A673 (cell line): ENCODE data around the genes MAP2, ACADL and IKZF2.

DNA sequence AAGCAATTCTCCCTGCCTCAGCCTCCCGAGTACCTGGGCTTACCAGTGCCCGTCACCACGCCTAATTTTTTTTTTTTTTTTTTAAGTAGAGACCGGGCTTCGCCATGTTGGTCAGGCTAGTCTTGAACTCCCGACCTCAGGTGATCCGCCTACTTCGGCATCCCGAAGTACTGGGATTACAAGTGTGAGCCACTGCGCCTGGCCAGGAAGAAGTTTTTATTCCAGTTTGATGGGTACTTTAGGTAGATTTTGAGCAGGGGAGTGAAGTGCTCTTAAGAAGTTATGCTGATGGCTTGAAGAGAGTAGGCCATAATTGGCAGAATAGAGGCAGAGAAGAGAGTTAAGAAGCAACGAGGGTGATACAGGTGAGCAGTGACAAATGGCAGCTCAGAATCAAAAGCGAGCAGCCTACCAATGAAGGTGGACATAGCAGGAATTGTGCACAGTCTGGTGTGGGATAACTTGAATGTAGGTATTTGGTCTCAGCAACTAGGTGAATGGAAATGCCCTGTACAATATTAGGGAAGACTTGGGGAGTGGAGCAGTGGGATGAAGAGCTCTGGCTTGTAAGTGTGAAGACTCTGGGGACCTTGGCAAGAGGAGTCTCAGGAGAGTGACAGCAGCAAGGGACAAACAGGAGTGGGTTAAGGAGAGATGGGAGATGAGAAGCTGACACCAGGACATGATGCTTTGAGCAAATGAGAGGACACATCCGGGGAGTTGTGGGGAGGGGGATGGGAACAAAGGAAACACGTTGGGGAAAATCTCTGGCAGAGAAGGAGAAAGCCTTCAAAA, 25.0 kb downstream of the FZD5 start:
- PRO-cap, result no peak

DNA sequence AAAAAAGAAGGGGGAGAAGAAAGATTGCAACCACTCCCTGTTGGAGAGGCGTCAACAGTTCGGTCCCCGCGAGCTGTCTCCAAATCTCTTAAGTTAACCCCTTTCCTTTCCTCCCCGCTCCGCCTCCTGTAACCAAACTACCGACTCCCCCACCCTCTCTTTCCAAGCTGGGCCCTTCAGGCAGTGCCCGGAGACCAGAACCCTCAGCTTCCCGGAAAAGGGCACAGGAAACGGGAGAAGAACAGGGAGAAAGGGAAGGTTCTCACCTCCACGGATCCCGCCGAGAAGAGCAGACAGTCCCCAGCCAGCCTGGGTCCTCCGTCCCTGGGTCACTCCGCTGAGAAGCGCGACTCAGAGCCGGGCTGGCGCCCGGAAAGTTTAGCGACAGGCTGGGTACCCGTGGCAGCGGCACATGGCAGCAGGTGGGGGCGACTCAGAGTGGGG, 685 bp downstream of the FZD5 start:
- PRO-cap, result no peak

DNA sequence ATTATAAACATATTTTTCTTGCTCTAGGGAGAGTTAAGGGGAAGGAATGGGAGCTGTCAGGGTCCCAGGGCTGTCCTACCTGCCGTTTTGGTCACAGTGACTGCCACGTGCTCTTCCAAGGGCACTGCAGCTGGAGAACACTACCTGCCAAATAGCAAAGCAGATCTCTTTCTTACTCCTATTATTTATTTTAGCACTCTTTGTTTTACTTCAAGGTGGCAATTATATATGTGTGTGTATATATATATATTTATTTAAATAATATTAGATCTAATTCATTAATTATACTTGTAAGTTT, 57.1 kb upstream of the FZD5 start:
- PRO-cap, result no peak

DNA sequence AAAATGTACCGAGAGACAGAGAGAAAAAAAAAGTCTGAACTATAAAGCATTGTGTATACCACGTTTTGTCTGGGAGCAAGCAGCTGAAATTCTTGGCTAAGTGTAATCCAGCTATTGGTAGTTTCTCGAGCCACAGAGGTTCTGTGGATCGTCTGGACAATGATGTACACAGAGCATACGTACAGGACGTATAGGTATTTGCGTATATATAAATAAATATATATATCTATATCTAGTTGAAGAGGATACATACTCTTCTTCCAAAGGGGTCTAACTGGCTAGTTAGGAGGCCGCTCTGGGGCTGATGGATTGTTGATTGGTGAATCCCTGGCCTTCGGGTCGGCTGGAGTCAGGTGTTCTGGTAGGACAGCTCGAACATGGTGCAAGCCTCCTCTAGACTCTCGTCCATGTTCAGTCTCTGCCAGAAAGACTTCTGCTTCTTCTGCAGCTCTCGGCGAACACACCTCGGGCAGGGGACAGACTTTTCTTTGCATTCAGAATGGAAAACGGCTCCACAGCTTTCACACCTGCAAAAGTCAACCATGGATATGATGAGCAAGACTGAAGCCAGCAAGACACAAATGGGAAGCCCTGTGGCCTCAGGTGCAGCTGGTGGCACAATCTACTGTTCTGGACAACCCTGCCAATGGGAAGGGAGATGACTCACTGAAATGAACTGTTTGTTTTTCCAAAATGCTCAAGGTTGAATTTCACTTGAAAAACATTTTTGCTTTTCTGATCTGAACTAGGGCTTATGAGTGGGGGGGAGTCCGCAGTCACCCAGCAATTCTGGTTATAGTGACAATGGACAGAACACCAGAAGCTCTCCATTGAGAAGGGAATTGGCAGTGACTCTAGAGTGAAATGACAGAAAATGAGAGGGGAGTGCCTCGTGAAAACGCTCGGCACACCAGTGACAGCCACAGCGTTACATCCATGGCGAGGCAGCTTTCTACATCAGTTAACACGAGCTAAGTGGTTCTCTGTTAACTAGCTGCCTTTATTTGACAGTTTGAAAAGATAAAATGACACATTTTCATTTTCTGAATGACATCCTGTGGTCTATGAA, 58.6 kb upstream of the FZD5 start:
- PRO-cap, result no peak

DNA sequence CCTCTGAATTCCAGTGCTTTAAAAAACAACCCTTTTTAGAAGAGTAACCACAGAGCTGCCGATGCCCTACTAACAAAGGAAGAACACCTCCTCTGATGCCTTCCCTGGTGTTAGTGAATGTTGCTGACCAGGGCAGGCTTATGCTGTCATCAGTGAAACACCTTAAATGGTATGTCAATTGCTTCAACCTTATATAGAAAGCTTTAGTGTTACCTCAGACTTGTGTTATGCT, 79.7 kb upstream of the FZD5 start:
- PRO-cap, result no peak

DNA sequence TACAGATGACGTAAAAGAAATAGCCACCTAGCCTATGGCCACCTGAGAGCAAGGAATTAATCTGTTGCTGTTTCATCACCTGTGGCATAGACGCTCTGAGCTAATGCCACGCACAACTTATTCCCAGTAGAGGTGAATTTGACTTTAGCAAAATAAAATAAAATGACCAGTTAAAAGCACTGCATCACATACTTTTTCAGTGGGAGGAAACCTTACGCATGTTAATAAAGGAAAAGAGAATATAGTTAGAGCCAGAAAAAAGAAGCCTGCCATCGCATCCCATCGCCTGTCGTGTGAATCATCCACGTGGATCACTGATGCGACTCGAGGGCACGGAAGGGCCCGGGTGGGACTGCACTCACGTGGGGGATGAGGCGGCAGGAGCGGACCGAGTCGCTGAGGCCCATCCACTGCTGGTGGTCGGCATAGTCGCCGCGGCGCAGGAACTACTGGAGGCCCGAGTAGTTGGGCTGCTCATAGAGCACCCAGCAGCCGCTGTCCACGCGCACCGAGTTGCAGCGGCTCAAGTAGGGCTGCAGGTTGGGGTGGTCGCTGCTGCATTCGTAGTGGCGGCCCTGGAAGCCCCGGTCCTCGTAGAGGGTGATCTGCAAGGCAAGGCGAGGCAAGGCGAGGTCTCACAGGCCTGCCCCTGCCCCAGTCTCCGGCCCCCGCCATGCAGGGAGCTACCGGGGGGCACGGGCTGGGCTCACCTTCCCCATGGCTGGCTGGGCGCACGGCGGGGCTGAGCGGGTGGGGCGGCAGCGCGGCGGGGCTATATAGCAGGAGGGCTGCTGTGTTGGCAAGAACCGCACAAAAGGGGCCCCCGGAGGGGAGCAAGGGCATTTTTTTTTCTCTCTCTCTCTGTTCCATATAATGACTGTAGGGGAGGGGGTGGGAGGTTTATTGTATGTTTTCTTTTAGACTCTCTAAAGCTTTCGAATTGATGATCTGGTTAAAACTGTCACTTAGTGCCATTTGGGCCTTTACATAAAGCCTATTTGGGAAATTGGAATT, 12.1 kb downstream of the CRYGD start:
- PRO-cap, result no peak

- PRO-cap, result no peak
These were observed 6.0 kb downstream of the C2orf80 start for GRCh38 chr2:208183815-208184338.

- PRO-cap, result no peak
These were observed 54.9 kb upstream of the MAP2 start for GRCh38 chr2:209368937-209369308.

GRCh38 chr2:209423534-209424608, at the start of gene MAP2:
Gene MAP2, plus strand, starts transcription at chr2:209424047.
- PRO-cap, result bidirectional peak, plus-strand start at chr2:209424047, minus-strand start at chr2:209423929

- PRO-cap, result no peak
These were observed 108.6 kb upstream of the UNC80 start for GRCh38 chr2:209662918-209663528.

DNA sequence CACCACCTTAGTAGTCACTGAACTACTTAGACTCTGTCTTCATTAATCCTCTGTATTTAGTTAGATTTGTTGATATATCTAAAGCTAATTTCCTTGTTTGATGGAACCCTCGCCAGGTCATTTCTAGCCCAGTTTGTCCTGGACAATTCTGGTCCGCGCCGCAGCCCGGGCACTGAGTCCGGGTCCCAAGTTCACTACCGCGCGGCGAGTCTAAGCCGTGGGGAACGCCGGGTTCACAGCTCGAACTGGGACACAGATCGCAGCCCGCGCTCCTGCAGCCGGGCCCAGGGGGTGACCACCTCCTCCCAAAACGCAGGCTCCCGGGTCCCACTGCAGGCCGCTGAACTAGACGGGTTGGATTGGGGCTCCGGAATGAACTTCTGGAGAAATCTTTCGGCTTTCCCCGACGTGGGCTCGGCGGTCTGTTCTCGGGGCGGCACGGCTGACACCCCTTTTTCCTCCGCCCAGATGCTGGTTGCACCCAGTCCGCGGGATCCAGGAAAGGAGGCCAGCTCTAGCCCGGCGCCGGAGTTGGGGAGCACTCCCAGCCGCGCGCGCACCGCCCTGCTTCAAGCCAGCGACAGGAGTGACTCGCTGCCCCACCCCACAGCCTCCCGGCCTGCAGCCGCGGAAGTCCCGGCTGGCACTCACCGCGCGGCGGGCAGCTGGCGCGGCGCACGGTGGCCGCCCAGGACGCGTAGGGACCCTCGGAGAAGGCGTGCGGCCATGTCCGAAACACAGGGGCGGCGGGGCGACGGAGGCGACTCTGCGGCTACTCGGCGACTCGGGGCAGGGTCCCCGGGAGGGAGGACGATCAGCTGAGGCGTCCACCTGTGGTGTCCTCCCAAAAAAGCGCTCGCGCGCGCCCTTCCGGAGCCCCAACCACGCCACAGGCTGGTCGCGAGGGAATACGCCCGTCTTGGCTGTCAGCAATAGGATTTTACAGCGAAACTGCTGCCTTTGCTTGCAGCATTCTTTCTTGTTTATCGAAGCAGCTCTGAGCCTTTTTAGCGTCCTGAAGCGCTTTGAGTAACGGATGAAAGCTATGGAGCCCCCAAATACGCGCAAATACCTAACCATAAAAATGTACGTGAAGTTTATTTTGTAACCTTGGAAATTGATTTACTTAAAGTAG, at the start of gene ACADL:
Gene ACADL, minus strand, starts transcription at position 912 of the 1,135 bp plus-strand sequence.
- PRO-cap, result no peak

DNA sequence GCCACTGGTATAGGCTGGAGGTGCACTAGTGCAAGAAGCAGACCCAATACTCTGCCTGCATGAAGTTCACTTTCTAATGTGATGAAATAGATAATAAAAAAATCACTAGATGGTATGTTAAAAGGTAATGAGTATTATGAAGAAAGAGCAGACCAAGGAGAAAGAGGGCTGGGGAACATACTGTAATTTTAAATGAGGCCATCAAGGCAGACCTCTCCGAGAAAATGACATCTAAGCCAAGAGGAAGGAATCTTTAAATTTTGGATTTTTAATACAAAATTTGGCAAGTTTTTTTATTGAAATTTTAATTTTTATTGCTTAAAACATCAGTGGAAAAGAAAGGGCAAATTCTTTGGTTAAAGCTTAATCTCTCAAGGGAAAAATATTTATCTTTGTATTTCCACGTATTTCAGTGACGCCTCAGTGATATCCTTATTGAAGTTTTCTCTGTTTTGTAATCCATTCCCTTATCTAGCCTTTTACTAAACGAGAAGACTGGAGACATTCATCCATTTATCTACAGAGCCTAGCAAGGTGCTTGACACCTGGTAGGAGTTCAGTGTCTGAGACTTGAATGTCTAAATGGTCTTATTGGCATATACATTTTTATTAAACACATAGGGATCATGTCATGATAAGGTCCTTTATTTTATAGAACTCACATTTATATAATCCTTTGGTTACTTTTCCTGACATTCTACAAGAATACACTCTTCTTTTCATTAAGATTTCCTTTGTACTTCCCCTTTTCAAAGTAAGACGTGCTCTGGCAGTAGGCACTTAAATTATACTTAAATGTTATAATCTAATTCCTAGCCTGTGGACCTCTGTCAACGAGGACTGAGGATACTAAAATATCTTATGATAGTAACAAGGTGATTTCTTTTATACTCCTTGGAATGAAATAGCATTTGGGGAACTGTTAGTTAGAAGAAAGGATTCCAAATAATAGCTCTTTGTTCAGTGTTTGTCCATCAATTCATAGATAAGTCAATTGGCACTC, 13.0 kb downstream of the CPS1 start:
- PRO-cap, result no peak

- PRO-cap, result no peak
These were observed 27.0 kb downstream of the CPS1 start for GRCh38 chr2:210583331-210583821.

DNA sequence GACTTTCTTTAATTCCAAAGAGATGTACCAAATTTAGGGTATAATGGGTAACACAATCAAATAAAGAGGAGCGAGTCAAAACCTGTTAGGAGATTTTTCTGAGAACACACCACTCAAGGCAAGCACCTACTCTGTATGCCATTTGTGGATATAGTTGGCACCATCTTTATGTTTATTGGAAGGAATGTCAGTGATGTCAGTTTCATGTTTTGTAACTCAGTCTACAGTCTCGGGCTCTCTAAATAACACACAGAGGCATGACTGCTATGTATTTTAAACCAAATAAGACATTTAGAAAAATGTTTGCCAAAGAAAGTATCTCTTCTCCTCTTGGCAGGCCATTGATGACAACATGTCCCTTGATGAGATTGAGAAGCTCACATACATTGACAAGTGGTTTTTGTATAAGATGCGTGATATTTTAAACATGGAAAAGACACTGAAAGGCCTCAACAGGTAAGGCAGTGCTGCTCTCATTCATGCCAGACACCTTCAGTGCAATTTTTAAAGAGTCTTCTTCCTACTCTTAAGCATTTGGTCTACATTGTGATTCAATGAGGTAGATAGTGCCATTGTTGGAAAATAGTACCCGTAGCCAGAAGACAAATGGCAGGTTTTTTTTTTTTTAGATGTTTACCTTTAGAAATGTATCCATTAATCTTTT, 59.8 kb downstream of the CPS1 start:
- PRO-cap, result no peak

- PRO-cap, result no peak
These were observed 638.6 kb downstream of the ERBB4 start for GRCh38 chr2:211899797-211900530.

DNA sequence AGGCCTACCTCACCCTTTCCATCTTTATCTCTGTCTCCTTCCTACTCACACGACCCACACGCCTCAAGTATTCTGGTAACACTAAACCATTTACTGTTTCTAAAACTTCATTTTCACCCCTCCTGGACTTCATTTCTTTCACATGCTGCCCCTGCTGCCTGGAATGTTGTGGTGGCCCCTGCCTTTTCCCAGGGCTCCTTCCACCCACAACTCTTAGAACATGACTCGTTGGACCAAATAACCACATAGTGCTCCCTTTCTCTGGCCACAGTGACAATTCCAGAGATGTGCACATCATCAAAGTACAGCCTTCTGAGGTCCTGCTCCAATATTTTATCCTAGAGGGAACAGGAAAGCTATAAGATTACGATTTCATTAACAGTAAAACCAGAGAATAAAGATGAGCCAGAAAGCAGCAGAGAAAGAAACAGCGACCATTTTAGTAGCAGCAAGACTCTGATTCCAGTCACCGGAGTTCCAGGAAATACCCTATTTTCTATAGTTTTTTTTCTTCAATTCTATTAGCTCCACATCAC, 53.8 kb downstream of the ERBB4 start:
- PRO-cap, result no peak

DNA sequence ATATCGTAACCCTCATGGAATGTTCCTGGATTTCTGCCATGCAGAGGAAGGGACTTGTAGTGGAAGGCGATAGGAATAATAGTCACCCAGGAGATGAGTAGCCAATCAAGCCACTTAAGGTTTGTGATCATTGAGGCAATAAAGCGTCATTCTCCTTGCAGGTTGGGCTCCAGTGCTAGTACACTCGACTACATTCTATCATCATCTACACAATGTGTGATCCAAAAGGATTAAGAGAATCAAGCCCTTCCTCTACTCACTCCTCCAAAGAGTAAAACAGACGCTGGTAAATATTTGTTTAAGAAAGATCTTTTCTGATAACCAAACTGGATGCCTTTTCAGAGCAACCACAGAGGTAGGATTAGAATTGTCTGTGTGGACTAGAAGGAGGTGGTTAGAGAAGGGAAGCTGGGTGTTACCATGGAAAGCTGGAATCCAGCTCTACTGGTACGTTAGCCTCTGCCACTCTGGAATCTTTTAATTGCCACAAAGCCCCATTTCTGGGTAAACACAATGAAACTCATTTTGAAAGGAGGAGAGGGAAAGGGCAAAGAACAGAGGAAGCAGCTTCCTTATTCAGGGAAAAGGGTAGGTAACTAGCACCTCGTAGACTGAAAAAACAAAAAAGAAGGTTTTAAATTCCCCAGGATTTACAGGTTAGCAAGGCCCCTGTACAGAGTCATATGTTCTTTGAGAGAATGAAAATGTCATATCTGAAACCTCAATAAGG, 245.6 kb downstream of the IKZF2 start:
- PRO-cap, result no peak

DNA sequence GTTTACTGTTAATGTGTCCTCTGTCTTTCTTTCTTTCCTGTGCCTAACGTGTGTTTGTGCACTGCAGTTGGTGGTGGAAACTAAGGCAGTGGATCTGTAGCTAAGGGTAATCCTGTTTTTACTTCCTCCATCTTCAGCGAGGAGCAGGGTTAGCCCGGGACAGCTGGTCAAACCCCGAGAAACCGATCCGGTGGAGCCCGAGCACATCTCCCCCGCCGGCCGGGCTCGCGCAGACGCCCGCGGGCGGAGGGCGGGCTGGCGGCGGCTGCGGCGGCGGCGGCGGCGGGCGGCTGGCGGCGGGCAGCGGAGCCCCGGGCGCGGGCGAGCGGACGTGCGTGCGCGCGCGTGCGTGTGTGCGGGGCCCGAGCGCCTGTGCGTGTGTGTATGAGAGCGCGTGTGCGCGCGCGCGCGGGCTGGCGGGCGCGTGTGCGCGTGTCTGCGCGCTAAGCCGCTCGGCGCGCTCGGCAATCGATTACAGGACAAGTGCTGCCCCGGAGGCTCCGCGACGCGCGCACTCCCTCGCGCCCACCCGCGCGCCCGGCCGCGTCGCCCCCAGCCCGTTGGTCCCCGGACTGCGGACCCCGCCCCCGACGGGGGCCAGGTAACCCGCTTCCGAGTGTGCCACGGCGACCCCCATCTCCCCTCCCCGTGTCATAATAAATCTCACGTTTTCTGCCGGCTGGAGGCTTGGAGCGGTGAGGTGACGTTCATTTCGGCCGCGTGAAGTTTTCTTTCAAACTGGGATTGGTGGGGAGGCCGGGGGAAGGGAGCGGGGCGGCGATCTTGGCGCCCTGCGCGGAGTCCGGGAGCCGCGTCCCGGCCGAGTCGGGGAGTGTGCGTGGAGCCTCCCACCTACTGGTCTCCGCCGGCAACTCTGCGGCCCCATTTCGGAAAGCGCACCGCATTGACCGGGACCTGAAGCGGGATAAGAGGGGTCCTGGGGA, at the start of gene IKZF2:
Gene IKZF2, minus strand, starts transcription at position 154 of the 944 bp plus-strand sequence.
- PRO-cap, result bidirectional peak, plus-strand start at position 232 of the sequence, minus-strand start at position 94 of the sequence; bidirectional peak, plus-strand start at position 482 of the sequence, minus-strand start at position 474 of the sequence; bidirectional peak, plus-strand start at position 812 of the sequence, minus-strand start at position 878 of the sequence

DNA sequence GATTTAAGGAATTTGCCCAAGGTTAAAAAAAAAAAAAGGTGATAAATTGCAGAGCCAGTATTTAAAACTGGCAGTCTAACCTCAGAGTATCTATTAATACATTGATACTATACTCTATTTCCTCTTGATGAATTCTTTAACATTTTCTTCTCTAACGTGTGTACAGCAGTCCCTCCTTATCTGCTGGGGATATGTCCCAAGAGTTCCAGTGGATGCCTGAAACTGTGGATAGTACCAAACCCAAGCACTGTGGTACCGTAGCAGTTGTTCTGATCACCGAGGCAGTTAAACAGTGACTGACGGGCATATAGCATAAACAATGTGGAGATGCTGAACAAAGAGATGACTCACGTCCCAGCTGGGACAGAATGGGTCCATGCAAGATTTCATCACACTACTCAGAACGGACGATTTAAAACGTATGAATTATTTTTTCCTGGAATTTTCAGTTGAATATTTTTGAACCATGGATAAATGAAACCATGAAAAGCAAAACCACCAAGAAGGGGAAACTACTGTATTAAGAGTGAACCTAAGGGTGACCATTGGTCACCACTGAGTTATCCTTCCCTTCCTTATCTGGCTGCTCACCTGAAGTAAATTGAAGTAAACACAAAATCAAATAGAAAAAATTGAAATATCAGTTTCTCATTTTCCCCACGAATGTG, 54.4 kb upstream of the SPAG16 start:
- PRO-cap, result unidirectional peak, minus-strand start at position 294 of the sequence

DNA sequence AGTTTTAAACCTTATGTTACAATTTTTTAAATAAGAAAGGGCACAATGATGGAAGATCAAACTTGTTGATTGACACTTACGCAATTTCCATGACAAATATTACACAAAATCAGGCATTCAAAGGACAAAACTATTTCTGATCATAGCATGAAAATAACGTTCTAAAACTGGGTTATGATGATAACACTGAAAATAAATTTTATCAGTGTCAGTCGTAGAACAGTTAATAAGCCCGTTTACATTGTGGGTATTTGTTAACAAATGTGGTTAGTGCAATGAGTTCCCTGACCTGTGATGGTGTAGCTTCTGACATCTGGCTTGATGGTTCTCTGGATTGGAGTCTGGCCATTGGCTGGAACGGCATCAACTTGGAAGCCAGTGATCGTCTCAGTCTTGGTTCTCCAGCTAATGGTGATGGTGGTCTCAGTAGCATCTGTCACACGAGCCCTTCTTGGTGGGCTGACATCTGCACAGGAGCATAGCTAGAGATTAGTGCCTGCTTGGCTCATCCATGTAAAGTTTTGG, 59.6 kb downstream of the FN1 start:
- PRO-cap, result no peak